ENCODE data around the genes STAMBP and BOLA3.

GRCh38 chr2:72476703-72478009 is 329.5 kb upstream of the CYP26B1 start:
- RRBS: no CpG with 5 or more reads among the region's 4 CpGs

GRCh38 chr2:72921836-72922290 is 4.5 kb downstream of the EMX1 start:
- RRBS: no CpG with 5 or more reads among the region's 1 CpG

DNA sequence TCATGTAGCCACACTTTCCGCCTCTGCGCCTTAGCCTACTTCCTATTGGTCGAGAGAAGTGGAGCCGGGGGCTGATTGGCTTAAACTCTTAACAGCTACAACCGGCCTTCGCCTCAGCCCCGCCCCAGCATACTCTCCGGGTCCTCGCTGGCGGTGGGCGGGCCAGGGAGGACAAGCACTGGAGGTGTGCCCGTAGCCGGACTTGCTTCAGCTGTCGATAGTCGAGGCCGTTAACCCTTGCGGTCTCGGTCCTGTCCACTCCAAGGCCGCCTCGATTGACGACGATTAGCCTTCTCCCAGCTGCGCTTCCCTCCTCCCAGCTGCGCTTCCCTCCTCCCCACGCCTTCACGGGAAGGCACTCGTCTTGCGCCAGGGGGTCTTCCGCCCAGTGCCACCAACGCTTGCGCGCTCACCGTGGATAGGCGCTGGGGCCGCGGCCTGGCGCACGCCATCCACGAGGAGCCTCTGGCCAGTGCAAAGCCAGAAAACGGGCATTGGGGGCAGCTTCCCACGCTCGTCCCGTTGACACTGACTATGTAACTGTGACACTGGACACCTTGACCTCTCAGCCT is 377 bp upstream of the PRADC1 start:
- RRBS: 3% methylated on average over 10 of the region's 43 CpGs

DNA sequence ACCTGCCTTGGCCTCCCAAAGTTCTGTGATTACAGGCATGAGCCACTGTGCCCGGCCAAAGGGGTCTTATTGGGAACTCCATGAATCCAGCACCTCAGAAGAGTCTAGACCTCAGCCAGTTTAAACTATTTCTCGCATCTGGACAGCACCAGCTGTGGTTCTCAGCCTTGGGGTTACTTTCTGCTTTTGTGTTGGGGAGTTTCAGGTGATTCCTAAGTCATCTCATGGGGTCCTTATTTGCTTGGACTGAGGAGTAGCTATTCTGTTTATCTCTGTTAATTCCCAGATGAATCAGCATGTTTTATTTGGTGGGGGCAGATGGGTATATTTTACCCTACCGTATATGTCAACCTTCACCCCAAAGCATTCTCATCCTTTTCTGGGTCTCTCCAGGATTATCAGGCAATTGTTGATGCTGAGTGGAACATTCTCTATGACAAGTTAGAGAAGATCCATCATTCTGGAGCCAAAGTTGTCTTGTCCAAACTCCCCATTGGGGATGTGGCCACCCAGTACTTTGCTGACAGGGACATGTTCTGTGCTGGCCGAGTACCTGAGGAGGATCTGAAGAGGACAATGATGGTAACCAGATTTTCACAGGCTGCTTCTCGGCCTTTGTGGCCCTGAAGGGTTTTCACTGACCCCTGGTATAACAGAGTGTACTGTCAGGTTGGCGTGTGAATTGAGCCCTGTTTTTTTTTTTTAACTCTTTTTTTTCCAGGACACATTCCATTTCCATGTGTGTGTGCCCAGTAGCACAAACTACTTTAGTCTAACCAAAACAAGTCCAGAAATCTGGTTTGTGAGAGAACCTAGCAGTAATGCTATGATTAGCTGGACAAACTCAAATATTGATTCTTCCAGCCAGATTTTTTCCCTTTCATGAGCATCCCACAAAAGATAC is 14.7 kb downstream of the CCT7 start:
- RRBS: no CpG with 5 or more reads among the region's 6 CpGs

GRCh38 chr2:73587972-73588491 is 54.2 kb downstream of the NAT8 start:
- RRBS: no CpG with 5 or more reads among the region's 5 CpGs

DNA sequence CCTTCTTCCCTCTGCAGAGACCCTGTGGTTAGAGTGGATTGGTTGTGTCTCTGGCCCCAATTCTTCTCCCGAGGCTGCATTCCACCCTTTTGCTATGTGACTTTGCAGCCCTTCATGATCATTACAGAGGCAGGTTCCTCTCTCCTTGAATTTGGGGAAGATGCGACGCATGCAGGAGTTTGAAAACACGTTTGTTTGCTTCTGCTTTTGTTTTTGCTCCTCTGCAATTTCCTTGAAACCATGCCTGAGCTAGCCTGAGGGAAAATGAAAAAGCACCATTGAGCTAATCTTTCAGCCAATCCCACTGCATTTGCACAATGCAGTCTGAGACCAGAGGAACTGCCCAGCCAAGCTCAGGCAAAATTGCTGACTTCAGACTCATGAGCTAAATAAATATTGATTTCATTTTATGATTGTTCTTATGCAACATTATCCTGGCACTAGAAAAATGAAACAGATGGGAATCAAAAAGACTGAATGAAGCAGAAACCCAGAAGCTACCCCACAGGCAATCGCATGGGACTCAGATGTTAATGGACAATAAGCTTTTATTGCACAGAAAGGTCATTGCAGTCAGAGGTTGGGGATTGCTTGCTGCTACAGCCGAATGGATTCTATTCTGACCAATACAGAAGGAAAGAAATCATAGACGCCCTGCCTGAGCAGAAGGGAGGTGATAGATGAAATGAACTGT is 37.0 kb downstream of the TPRKB start:
- RRBS: no CpG with 5 or more reads among the region's 7 CpGs

- RRBS: no CpG with 5 or more reads among the region's 5 CpGs
Measured at GRCh38 chr2:73730651-73731253, 6.4 kb downstream of the TPRKB start.

- RRBS: no CpG with 5 or more reads among the region's 3 CpGs
Measured at GRCh38 chr2:73741342-73741760, 4.2 kb upstream of the TPRKB start.

- RRBS: 2% methylated on average over 6 of the region's 53 CpGs
Measured at GRCh38 chr2:73828506-73829700, at the start of gene STAMBP. Gene STAMBP, plus strand, starts transcription at chr2:73828961.

DNA sequence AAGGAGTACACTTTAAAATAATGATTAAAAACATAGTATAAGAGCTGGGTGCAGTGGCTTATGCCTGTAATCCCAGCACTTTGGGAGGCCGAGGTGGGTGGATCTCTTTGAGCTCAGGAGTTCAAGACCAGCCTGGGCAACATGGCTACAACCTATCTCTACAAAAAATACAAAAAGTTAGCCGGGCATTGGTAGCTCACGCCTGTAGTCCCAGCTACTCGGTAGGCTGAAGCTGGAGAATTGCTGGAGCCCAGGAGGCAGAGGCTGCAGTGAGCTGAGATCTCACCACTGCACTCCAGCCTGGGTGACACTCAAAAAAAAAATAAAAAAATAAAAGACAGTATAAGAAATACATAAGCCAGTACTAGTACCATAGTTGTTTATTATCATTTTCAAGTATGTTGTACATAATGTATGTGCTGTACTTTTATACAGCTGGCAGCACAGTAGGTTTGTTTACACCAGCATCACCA is 15.5 kb upstream of the DGUOK start:
- RRBS: no CpG with 5 or more reads among the region's 4 CpGs

GRCh38 chr2:73925025-73925409 is 1.7 kb upstream of the DGUOK start:
- RRBS: no CpG with 5 or more reads among the region's 4 CpGs

DNA sequence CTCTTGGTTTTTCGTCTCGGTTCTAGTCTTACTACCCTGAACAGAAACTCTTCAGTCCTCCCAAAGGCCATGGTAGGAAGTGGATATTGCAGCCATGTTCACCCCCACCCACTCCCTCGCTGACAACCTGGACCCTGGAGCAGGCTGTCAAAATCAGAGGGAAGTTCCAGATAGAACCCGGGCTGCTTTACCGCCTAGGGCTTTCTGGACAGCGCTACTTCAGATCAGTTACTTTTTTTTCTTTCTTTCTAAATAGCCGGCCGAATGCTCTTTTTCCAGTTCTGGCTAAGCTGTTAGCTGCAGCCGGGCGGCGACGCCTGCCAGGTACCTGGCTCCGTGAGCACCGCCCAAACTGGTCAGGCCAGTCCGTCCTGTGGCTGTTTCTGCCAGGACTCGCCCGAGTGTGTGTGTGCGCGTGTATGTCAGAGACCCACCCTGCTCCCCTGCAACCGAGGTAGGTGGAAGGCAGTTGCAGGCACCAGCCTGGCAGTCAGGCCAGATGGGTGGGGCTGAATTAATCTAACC is 1.2 kb upstream of the TET3 start:
- RRBS: 17% methylated on average over 1 of the region's 20 CpGs

GRCh38 chr2:74147780-74148834 is at the start of gene BOLA3:
Gene BOLA3, minus strand, starts transcription at chr2:74147912.
- RRBS: 4% methylated on average over 23 of the region's 72 CpGs

GRCh38 chr2:74152182-74152709 is 4.5 kb upstream of the BOLA3 start:
- RRBS: no CpG with 5 or more reads among the region's 5 CpGs

GRCh38 chr2:74155514-74156253 is 8.0 kb upstream of the BOLA3 start:
- RRBS: no CpG with 5 or more reads among the region's 3 CpGs

DNA sequence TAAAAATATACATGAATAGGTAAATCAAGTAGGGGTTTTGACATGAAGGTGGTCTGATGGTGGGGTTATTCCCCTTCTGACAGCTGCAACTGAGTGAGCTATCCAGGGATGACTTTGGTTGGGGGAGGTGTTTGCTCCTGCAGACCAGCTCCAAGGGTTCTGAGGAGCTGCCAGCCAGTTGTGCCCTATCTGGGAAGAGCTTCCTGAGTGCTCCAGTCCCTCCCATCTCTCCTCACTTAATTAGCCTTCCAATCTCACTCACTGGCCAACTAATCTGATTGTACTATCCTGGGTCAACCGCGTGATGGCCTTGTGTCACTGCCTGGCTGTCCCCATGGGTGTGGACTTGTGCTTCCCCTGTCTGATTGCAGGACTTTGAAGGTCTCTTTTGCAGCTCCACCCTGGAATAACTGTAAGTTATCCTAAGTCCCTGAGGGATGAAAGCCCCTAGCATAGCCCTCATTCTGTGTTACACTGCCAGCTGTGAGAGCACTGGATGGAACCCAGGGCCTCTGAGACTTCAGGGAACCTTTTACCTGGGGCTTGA is 65.1 kb downstream of the SLC4A5 start:
- RRBS: no CpG with 5 or more reads among the region's 2 CpGs

DNA sequence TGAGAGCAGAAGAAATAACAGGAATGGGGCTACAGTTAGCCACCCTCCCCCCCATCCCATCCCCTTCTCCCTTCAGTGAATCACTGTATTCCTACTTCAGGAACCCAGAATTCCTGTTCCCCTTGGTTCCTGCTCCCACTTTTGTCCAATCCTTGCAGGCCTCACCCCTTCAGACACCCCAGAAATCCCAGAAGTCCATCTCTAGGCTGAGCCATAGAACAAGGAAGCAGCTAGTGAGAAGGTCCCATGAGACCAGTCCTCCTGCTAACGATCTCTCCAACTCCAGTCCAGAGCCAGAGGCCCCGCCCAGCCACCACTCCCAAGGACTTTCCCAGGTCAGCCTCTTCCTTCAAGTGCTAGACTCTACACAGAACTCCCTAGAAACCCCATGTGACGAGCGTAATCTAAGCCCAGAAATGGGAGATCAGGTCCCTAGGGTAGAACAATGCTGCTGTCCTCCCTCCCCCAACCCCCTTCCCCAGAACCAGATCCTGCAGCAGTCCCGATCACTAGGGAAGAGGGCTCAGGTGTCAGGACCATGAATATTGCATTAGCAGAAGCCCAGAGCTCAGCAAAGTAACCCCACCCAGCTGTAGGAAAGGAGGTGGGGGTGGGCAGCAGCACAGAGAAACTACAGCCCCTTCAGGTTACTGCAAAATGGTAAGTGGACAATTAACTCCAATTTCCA is 6.9 kb downstream of the DCTN1 start:
- RRBS: no CpG with 5 or more reads among the region's 5 CpGs

DNA sequence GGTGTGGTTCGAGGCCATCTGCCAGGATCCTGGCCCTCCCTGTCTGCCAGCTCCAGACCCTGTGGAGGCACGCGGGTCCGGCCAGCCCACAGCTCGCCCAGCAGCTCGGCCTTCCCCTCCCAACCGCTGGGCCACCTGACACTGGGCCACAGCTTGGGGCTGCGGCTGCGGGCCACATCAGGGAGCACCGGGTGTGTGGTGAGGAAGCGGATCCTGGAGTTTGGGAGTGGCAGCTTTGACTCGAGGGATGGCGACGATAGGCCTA is 7.0 kb downstream of the C2orf81 start:
- RRBS: 100% methylated on average over 4 of the region's 14 CpGs

DNA sequence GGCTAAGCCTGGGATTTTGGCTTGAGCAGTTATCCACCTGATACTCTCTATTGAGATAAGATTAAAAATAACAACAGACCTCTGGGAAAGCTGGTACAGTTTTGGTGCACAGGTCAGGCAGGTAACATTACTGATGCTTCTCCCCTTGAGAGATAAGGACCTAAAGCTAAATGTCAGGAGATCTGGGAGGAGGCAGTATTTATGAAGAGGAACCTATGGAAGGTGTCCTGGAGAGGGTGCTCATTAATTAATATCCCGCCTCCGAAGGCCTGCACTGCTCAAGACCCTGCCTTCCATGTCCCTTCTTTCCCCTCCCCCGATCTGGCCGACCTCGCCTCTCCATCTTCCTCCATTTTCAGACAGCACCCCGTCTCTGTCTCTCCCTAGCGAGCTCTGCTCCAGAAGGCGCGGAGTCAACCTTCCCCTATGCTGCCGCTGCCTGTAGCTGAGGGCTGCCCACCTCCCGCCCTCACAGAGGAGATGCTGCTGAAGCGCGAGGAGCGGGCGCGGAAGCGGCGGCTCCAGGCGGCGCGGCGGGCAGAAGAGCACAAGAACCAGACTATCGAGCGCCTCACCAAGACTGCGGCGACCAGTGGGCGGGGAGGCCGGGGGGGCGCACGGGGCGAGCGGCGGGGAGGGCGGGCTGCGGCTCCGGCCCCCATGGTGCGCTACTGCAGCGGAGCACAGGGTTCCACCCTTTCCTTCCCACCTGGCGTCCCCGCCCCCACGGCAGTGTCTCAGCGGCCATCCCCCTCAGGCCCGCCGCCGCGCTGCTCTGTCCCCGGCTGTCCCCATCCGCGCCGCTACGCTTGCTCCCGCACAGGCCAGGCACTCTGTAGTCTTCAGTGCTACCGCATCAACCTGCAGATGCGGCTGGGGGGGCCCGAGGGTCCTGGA is 1.0 kb upstream of the WBP1 start:
- RRBS: 4% methylated on average over 9 of the region's 55 CpGs